Epithelial cell of prostate (primary cell): ENCODE measurements around the genes HPGD and ADAM29.

GRCh38 chr4:173608440-173609376 is 78.7 kb upstream of the HAND2 start:
- RRBS, result no CpG with 5 or more reads among the region's 28 CpGs

DNA sequence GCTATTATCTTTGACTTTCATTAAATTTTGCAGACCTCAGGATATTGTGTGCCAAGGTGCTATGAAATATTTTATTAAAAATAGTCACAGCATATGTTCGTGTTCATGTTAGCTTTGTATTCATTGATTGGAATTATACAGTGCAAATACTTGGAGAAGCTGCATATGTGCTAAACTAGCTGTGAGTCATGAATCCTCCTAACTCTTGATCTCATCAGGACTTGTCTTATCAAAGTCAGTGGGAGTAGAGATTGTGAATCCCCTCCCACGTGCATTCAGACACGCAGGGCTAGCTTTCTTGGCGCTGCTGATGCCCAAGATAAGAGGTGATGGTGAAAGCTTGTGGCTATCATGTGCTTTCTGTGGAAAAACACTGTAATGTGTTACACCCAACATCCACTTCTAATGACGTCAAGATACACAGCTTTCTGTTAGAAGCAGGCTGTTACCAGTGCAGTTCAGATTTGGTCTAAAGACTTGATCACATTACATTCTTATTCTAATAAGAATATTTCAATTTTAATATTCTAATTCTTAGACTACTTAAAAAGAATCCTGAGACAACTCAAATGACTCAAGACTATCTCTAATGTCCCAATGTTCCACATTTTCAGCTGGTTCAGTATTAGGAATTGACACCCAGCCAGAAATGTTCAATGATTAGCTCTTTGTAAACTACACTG is 348.7 kb upstream of the HAND2 start:
- RRBS, result no CpG with 5 or more reads among the region's 5 CpGs

- RRBS, result no CpG with 5 or more reads among the region's 11 CpGs
Measured at GRCh38 chr4:173990694-173991219, 292.7 kb downstream of the FBXO8 start.

- RRBS, result no CpG with 5 or more reads among the region's 2 CpGs
Measured at GRCh38 chr4:174461758-174462085, 60.6 kb downstream of the HPGD start.

GRCh38 chr4:174522217-174523003 is at the start of gene HPGD:
HPGD (minus strand) TSS chr4:174522488.
- RRBS, result 2% methylated on average over 26 of the region's 60 CpGs

- RRBS, result no CpG with 5 or more reads among the region's 5 CpGs
Measured at GRCh38 chr4:174918141-174918712, at the start of gene ADAM29. ADAM29 (plus strand) TSS chr4:174918358.

DNA sequence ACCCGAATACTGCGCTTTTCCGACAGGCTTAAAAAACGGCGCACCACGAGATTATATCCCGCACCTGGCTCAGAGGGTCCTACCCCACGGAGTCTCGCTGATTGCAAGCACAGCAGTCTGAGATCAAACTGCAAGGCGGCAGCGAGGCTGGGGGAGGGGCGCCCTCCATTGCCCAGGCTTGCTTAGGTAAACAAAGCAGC is 101.8 kb downstream of the ADAM29 start:
- RRBS, result no CpG with 5 or more reads among the region's 12 CpGs

DNA sequence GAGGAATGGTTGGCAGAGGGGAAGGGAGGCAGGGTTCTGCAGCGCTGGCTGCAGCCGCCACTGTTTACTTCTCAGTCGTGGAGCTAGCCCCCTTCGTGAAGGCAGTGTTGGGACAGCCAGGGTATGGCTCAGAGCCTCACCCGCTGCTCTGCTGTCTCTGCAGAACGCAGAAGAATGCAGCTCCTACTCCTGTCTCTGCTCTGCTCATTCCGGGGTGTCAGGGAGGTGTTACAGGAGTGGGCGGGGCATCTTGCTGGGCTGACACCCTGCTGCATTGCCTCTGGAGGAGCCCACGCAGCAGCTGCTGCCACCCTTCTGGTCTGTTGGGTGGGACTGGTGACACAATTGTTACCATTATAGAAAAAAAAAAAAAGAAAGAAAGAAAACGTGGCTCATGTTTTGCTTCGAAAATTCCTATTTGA is 140.4 kb downstream of the GPM6A start:
- RRBS, result no CpG with 5 or more reads among the region's 11 CpGs

DNA sequence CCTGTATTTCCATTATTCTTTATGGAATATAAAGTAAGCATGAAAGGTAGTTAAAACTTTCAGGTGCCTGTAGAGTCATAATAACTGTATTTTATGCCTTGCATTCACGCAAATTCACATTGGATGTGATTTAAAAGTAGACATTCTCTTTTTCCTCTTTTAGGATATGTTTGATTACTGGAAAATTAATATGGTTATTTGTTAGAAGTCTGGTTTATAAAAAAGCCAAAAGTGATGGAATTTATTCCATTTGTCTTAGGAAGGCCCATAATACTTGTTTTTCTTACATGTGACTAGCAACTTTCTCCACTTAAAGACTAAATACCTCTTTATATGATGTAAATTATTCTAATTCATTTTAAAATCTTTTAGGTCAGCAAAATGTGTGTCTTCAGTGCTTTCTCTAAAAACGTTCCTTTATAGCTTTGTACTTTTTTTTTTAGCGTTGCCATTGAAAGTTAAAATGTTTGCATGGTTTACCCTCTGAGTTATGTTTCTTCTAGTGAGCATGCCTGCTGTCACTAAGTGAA is 8.9 kb downstream of the SPCS3 start:
- RRBS, result no CpG with 5 or more reads among the region's 3 CpGs

- RRBS, result no CpG with 5 or more reads among the region's 9 CpGs
Measured at GRCh38 chr4:176331947-176333169, 12.6 kb downstream of the SPCS3 start.

- RRBS, result no CpG with 5 or more reads among the region's 7 CpGs
Measured at GRCh38 chr4:176333170-176333728, 13.5 kb downstream of the SPCS3 start.

GRCh38 chr4:176792088-176792683 is 536 bp downstream of the VEGFC start:
- RRBS, result 2% methylated on average over 30 of the region's 77 CpGs

- RRBS, result no CpG with 5 or more reads among the region's 12 CpGs
Measured at GRCh38 chr4:181264798-181265425, 978.3 kb upstream of the TENM3 start.

- RRBS, result no CpG with 5 or more reads among the region's 8 CpGs
Measured at GRCh38 chr4:181475611-181476134, 767.5 kb upstream of the TENM3 start.

GRCh38 chr4:181770506-181770835 is 472.7 kb upstream of the TENM3 start:
- RRBS, result no CpG with 5 or more reads among the region's 2 CpGs

GRCh38 chr4:182179047-182179506 is 64.1 kb upstream of the TENM3 start:
- RRBS, result no CpG with 5 or more reads among the region's 2 CpGs

DNA sequence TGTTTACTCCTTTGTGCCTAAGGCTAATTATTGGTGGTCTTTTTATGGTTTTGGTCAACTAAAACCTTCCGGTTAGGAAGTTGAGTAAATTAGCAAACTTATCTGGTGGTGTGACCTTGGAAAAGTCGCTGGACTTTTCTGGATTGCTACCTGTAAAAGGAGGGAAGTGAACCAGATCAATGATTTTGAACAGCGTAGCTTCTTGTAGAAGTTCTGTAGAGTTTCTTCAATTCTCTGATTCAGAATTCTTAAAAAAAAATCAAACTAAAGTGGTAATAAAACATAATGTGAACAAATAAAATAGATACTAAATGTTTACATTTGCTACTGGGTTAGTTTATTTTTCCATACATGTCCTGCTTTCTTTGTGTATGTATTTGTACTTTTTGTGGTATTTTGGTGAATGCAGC is 215.2 kb downstream of the TENM3 start:
- RRBS, result no CpG with 5 or more reads among the region's 3 CpGs

- RRBS, result 77% methylated on average over 3 of the region's 15 CpGs
Measured at GRCh38 chr4:182904165-182904917, 12.8 kb downstream of the DCTD start.

DNA sequence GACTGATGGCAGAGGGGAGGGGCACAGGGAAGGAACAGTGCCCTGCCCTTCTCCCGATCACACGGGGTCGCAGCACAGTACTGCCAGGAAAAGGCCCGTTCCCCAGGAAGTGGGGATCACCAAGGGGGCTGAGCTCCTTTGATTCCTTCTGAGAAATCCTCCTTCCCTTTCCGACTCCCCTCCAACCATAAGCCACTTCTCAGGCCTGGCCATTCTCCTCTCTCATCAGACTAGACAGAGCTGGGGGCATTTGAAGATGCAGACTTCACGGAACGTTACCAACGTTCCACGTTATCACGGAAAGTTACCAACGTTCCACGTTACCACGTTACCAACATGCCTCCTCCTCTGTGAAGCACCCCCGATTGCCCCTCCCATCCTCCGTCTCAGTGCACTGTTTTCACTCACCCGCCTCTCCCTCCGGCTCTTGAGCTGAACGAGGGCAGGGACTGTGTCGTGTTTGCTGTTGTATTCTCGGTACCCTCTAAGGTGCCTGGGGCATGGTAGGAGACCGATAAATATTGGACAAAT is 85.4 kb upstream of the WWC2 start:
- RRBS, result no CpG with 5 or more reads among the region's 21 CpGs

- RRBS, result no CpG with 5 or more reads among the region's 3 CpGs
Measured at GRCh38 chr4:183265618-183265888, 54.5 kb downstream of the CLDN22 start.